SJCRH30 (cell line): ENCODE results near the genes CTNNA1, MZB1, DNAJC18 and ECSCR.

- RAMPAGE, long total RNA = no peak
Measured at GRCh38 chr5:138742373-138742764, 10.9 kb upstream of the CTNNA1 start.

DNA sequence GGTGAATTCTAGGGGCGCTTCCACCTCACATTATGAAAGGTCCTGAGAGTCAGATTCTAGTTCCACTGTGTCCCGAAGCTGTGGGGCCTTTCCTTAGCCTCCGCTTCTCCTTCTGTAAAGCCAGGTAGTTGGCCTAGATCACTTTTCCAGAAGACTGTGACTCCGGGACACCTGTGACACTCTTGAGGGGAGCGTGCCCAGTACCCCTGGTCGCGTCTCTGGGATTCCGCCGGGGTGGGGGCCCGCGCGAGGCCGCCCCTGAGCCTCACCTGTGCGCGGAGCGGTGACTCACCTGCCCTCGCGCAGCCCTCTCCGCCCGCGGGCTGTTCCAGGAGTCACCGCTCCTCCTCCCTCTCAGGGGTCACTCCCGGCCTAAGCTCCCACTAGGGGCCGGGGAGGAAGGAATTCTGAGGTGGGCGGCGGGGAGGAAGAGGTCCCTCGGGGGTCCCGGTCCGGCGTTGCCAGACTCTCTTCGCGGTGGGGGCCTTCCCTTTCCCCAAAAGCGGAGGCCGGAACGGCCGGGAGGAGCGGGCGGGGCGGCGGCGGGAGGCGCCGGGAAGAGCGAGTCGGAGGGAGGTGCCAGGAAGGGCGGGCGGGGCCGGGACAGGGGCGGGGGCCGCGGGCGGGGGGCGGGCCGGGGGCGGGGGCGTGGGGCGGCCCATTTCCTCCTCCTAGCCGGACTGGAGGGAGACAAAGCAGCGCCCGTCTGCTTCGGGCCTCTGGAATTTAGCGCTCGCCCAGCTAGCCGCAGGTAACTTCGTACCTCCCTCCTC is at the start of gene CTNNA1:
CTNNA1 (plus strand) TSS at position 666 of the 773 bp plus-strand sequence.
- RAMPAGE, long total RNA = start-site peak on the plus strand centred at position 693 of the sequence, 60 bp wide, 1,459 and 190 reads in 2 replicates

DNA sequence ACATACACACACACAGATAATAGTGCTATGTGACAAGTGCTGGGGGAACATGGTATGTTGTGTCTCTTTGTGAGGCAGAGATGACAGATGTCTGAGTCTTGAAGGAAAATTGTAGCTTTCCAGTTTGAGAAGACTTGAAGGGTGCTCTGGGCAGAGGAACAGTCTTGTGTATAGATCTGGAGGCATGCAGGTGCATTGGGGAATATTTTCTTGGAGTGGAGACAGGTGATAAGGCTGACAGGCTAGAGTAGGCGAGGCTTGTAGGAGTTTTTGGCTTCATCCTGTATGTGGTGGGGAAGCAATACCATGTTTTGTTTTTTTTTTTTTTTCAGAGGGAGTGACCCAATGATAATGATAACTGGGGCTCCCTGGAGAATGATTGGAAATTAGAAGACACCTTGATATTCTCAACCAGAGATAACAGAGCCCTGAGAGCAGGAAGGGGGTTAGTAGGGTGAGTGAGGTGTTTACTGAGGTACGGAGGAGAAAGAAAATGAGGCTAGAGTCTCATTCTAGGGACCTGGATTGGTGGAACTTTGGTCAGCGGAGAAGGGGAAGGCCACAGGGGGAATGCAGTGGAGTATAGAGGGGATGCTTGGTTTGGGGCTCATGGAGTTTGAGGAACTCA is 13.0 kb downstream of the CTNNA1 start:
- RAMPAGE, long total RNA = no peak

GRCh38 chr5:139105410-139106271 is 92.5 kb downstream of the SIL1 start:
- RAMPAGE, long total RNA = no peak

GRCh38 chr5:139131935-139132559 is 66.1 kb downstream of the SIL1 start:
- RAMPAGE, long total RNA = no peak

- RAMPAGE, long total RNA = no peak
Measured at GRCh38 chr5:139276969-139277776, 16.4 kb upstream of the MATR3 start.

DNA sequence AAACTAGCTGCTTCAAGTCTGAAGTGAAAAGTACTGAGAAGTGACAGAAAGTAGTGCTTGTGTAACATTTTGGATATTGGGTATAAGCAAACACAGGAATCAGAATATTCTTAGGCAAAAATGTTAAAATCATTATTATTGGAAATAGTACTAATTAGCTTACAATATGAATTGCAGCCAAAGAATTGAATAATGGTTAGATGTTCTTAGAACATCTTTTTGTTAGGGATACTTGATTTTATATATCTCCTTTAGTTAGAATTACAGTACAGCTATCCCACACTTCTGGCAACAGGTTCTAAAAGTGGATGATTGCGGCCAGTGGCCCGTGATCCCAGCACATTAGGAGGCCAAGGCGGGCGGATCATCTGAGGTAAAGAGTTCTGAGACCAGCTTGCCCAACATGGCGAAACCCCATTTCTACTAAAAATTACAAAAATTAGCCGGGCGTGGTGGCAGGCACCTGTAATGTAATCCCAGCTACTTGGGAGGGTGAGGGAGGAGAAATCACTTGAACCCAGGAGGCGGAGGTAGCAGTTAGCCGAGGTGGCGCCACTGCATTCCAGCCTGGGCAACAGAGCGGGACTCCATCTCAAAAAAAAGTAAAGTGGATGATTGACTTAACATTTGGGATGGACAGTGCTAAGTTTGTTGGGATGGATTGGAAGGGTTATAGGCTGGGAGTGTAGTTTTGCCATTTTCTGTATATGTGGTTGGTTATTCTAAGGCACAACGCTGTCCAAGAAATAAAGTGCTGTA is 3.2 kb downstream of the MATR3 start:
- RAMPAGE, long total RNA = no peak

DNA sequence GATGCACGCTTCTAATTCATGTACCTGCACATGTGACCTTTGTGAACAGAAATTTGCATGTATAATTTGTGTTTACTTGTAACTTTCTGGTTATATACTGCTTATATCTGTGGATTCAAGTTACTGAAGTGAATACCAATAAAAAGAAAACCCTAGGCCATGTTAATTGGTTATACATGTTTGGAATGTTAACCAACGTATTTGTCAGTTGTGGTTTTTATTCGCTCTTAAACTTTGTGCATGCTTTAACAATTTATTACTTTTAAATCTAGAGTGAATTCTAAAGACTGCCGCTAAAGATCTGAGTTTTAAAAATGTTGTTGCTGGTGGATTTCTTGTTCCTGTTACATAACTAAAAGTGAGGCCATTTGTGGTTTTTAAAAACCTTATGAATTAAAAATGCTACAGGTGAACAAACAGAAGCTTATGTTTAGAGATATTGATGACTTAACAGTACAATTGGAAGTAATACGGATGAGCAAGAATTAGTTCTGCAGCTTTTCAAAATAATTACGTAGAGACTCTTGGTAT is 11.3 kb upstream of the PAIP2 start:
- RAMPAGE, long total RNA = no peak

DNA sequence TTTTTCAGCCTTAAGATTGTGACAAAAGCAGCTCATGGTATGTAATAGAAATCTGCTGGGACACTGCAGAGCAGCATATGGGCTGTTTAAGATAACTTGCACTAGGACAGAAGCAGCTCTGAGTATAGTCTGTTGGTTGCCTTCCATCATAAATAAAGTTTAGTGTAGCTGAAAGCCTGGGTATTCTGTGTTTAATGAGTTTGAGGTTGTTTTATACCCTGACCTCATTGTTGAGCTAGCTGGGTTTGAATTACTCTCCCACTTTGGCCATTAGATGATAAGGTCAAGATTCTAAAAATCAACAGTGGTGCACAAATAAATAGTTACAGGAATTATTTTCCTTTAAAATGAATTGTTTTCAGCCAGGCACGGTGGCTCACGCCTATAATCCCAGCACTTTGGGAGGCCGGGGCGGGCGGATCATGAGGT is 9.3 kb upstream of the PAIP2 start:
- RAMPAGE, long total RNA = no peak

GRCh38 chr5:139387357-139387919 is 2.3 kb downstream of the MZB1 start:
- RAMPAGE, long total RNA = no peak

GRCh38 chr5:139389492-139390732 is at the start of gene MZB1:
Gene MZB1 (minus strand): TSS chr5:139389913.
- RAMPAGE, long total RNA = no peak

DNA sequence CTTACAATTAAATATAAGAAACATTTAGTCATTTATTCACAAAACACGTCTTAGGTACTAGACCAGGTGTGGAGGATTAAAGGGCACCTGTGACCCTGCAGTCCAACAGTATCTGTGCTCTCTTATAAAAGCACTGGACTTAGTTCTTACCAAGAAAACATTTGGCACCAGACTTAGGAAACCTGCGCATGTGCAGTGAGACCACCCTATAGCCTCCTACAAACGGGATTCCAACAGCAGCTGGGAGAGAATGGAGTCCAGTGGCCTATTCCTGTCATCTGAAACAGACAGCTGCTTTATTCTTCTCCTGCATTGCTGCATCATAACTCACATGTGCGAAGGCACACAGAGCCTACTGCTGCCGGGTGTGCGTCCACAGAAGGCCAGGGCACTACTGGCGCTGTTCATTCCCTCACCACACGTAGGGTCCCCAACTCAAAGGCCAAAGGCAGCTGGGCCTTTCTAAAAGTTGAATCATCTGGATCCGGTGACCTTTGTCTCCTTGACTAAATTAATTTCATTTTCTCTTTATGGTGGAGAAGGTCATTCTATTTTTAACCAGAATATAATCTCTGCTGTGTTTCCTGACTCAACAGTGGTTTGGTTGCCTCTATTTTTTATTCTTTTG is 10.6 kb upstream of the SPATA24 start:
- RAMPAGE, long total RNA = no peak

DNA sequence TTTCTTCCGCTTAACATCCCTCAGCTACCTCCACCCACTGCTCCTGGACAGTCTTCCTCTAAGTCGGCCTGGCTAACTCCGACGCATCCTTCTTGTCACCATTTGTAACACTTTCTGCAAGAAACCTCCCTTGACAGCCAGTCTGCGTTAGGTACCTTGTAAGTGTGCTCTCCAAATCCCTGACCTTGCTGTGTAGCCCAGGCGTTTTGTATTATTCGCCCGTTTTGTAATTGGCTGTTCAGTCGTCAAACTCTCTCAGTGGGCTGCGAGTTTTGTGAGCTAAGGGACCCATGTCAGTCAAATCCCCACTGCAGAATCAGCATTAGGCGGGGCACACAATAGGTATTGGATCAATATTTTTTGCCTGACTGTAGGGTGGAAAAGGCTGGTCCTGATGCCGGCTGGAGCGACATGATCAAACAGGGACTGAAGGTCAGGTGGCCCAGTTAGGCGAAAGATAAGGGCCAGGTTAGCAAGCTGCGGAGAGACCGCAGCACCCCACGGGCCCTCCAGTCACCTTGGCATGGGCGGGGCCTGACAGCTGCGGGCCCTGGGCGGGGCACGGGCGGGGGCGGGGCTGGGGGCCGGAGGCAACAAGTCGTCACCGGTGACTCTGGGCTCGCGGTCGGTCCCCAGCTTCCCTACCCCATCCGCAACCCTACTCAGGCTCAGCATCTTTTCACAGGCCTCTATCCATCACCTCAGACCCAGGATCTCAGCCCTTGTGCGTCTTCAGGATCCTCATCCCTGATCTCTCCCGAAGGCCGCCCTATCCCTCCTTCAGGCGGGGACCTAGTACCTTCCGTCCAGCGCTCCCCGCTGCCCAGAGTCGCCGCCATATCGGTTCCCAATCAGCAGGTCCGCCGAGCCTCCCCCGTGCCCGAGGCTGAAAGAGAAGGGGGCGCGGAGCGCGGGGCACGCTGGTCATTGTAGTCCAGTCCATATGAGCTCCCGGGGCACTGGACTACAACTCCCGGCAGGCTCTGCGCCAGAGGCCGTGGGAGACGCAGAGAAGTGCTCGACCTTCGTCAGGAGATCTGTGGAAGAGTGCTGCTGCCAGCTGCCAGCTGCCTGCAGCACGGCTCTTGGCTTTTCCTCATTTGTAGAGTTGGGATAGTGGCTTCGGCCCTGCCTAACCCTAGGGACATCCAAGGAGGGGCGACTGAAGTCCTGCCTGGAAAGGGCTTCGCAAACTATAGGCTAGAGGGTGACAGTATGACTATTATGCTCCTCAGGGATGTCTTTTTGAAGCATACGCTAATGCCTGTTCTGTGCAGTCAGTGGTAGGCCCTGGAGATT is at the start of gene DNAJC18:
DNAJC18 (minus strand) TSS at position 919 of the 1,299 bp plus-strand sequence.
- RAMPAGE, long total RNA = start-site peak on the minus strand centred at position 883 of the sequence, 69 bp wide, 119 and 36 reads in 2 replicates

GRCh38 chr5:139462169-139463207 is at the start of gene ECSCR:
Gene ECSCR (minus strand): TSS chr5:139462743.
- RAMPAGE, long total RNA = no peak

DNA sequence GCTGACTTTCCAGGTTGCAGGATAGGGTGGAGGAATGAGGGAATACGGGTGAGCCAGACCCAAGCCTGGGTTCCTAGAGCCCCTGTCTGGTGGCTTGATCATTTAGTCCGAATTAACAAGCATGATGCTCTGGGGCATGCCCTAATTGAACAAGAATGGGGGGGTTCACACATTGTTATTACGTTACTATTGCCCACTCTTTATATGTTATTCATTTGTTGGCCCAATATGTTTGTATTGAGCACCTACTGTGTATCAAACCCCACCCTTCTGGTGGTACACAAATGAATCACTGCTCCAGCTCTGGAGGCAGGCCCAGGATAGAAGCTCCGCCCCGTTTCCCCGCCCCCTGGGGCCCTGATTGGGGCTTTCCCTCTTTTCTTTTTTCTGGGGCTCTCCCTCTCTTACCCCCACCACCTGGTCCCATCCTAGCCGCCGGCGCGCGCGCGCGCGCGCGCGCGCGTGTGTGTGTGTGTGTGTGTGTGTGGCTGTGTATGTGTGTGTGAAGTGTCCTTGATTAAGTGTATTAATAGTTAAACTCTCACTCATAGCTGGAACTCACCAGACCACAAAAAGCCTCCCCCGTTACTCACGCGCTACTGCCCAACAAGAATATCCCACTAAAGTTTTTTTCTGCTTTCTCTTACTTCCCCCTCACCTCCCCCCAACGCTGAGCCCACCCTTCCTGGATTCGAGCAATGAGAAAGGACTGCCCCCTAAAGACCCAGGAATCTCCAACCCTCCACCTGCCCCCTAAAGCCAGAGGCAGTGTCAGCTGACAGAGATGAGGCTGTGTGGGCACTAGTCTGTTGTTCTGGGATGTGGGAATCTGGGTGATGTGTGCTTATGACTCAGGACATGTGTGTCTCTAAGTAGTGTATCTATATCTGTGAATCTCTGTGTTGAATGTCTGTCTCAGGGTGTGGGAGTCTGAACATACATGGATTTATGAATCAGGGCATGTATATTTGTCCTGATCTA is 3.9 kb downstream of the CXXC5 start:
- RAMPAGE, long total RNA = no peak

GRCh38 chr5:139660739-139661601 is 12.8 kb downstream of the CXXC5 start:
- RAMPAGE, long total RNA = no peak

DNA sequence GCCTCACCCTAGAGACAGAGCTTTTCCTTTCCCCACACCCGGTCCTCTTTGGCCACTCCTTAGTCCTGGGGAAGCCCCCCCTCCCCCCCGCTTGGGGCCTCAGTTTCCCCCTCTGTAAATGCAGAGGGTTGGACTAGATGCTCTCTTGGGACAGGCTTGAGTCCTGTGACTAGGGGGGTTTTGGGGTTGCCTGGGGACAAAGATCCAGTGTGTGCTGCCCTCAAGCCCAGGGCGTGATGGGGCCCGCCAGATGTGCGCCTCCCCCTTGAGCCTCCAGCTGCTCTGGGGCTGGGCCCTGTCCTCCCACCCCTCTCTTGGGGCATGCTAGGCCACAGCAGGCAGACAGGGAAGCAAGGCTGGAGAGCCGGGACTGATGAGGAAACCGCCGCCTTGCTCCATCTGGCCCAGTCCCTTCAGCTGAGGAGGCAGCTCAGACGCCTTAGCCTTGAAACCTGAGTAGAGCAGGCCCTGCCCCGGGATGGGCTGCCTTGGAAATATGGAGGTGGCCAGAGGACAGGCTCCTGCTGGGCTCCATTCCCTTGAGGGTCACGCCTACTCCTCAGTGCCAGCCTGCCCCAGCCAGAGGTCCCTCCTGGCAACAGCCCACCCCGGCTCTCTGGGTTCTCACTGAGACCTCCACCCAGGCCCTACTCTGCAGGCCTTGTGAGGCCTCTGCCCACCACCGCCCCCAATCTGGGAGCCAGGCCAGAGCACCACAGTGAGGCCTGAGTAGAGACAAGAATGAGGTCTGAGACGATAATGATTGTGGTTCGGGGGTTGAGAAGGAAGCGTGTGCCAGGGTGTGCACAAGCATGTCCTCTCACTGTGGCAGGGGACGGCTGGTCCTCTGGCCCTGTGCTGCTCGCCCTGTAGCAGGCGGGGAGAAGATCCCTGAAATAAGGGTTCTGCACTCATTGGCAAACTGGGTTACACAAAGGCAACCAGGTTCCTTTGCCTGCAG is 30.7 kb downstream of the CXXC5 start:
- RAMPAGE, long total RNA = no peak

- RAMPAGE, long total RNA = no peak
Measured at GRCh38 chr5:139740349-139740765, 55.3 kb upstream of the PSD2 start.

- RAMPAGE, long total RNA = no peak
Measured at GRCh38 chr5:140038396-140039132, 4.5 kb downstream of the NRG2 start.

GRCh38 chr5:140116235-140116887 is 2.5 kb downstream of the PURA start:
- RAMPAGE, long total RNA = no peak